Skeletal muscle satellite cell (primary cell): ENCODE measurements around a stretch of chr12.

- CAGE, long polyA plus RNA, result no peak
Observed at GRCh38 chr12:105189649-105190354, 46.2 kb downstream of the APPL2 start.

DNA sequence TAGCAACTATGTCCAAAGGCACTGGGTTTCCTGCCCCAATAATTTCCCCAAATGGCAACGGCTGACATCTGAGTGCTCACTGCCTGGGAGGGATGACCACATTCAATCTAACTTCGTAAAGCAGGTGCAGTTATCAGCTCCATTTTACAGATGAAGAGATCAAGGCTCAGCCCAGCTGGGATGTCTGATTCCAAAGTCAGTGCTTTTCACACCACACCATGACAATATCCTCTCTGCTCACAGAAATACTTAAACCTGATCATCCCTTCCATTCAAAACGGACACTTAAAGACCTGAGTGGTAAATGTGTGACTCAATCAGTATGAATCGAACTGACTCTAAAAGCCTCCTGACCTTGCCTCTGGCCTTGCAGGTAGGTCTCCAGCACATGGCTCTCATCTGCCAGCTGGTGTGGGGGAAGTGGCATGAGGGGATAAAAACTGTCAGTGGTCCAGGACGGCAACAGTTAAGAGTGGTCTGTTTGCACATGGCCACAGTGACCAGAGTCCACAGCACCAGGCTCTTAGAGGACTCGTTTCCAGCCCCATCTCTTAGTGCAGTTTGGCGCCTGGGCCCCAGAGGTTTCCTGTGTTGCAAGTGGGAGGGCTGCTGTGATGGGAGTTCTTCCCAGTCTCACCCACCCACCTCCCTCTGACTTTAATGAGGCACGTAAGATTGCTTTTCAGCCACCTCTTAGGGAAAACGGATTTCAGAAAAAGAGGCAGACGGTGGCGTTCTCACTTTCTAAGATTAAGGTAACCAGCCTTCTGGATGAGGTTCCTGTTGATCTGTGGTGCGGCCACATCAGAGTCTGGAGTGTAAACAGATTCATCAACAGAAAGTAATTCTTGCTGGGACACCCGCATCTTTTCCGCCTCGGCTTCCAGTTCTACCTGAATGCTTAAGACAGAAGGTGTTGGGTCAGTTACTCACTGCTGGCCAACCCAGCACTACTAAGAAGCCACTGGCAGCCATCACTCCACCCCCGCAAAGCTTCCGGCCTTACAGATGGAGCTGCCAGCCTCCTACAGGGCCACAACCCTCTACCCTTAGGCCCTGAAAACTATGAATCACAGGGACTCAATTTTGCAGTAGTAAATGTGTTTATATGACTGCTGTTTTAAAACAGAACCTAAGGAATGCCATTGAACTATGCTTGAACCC lies 37.0 kb downstream of the APPL2 start:
- CAGE, long polyA plus RNA, result no peak

DNA sequence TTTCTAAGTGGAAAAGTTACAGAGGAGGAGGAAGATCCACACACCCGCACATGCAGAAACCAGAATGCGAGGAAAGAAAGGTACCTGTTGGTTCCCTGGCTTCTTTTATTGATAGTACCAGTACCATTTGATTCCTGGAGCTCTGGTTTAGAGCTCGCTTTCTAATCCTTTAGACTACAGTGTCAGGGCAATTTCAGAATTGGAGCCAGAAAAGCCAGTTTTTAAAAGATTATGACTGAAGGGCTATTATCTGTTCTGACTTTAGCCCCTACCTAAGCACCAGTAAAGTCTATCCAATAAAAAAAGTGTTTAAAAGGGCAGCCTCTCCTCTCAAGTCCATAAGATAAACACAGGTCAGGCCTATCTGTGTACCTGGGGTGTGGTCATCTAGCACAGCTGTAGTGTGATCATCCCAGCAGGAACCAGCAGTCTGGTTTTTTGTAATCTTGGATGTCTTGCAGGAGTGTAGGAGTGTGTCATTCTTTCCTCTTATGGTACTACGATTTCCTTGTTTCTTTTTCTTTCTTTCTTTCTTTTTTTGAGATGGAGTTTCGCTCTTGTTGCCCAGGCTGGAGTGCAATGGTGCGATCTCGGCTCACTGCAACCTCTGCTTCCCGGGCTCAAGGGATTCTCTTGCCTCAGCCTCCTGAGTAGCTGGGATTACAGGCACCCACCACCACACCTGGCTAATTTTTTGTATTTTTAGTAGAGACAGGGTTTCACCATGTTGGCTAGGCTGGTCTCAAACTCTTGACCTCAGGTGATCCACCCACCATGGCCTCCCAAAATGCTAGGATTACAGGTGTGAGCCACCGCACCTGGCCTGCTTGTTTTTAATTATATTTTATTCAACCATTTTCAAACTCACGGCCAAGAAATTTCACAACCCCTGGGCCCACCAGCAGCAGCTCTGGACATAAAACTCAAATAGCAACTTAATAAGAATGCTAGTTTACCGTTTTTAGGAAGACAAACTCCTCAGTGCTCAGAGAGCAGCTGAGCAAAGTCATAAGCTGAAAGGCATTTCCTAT lies 6.4 kb downstream of the APPL2 start:
- CAGE, long polyA plus RNA, result no peak

- CAGE, long polyA plus RNA, result no peak
Observed at GRCh38 chr12:105628083-105628663, 297.7 kb downstream of the C12orf75 start.

DNA sequence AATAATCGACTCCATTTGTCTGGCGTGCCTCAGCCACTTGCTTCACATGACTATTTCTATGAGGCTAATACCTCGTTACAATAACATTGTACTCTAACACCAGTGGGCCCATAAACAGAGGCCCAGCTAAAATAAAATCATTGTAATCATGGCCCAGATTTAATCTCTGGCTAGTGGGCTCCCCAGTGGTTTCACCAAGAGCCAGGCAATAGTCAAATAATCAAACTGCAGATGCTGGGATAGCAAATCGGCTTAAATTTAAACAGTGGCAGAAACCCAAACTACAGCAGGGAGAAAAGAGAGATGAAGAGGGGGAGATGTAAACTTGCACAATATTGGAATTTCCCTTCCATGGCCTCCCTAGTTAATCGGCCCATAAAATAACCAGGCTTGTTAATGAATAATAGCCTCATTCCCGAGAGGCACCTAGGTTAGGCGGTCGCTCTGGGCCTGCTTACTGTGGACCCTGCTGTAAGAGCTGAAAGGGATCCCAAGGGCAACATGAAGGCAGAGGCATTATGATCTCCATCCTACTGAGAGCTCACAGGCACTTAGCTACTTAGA lies 116.2 kb downstream of the NUAK1 start:
- CAGE, long polyA plus RNA, result no peak

- CAGE, long polyA plus RNA, result no peak
Observed at GRCh38 chr12:106301229-106301632, 1.3 kb upstream of the TCP11L2 start.

GRCh38 chr12:106301633-106302382 lies 725 bp upstream of the TCP11L2 start:
- CAGE, long polyA plus RNA, result no peak

- CAGE, long polyA plus RNA, result no peak
Observed at GRCh38 chr12:106345588-106346277, 11.8 kb upstream of the POLR3B start.

GRCh38 chr12:106359666-106360057 lies 2.1 kb downstream of the POLR3B start:
- CAGE, long polyA plus RNA, result no peak

DNA sequence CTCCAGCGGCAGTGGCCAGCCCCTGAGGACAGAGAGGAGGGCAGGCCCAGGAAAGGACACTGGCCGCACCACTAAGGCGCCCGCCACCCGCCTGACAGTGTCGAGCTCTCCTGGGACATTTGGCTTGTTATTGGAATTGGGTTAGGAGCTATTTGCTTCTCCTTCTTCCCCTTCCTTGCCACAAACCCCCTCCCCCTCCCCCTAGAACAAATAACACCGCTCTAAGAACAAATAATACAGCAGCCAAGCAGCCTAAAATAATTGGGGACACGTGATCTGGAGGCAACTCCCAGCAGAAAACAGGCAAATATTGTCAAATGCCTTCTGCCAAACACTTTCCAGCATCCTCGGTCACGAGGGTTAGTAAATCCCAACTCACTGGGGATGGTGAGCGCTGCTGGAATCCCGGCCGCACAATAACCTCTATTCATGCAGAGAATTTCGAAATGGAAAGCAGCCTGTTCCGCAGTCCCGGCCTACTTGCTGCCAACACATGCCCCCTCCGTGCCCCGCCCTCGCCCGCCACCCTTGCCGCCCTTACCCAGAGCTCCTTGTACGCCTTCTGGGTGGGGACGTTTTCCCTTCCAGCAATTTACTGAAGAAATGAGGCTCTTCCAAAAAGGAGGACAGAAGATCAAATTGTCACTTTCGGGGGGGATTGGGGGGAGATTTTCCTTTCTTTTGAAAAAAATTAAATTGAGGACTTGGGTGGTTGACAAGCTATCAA lies 62.2 kb downstream of the RFX4 start:
- CAGE, long polyA plus RNA, result no peak

GRCh38 chr12:106747620-106748446 lies 26.6 kb upstream of the RIC8B start:
- CAGE, long polyA plus RNA, result no peak

DNA sequence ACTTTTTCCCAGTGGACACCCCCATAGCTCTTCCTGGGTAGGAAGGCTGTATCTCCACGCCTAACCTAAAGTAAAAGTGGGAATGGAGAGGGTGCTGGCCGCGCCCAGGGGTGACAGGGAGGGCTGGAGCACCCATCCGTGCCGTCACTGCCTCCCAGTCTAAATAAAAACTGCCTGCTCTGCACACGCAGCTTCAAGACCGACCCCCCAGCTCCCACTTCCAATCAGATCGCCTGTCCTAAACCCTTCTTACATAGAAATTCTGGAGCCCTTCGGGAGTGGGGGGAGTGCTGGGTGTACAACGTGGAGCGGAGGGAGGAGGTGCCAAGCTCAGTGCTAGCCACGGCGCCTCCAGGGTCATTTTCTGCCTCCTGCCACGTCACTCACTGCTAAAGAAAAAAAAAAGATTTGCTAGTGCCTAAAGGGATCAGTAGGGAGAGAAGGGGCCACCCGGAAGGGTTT lies 823 bp downstream of the TMEM263 start:
- CAGE, long polyA plus RNA, result no peak

DNA sequence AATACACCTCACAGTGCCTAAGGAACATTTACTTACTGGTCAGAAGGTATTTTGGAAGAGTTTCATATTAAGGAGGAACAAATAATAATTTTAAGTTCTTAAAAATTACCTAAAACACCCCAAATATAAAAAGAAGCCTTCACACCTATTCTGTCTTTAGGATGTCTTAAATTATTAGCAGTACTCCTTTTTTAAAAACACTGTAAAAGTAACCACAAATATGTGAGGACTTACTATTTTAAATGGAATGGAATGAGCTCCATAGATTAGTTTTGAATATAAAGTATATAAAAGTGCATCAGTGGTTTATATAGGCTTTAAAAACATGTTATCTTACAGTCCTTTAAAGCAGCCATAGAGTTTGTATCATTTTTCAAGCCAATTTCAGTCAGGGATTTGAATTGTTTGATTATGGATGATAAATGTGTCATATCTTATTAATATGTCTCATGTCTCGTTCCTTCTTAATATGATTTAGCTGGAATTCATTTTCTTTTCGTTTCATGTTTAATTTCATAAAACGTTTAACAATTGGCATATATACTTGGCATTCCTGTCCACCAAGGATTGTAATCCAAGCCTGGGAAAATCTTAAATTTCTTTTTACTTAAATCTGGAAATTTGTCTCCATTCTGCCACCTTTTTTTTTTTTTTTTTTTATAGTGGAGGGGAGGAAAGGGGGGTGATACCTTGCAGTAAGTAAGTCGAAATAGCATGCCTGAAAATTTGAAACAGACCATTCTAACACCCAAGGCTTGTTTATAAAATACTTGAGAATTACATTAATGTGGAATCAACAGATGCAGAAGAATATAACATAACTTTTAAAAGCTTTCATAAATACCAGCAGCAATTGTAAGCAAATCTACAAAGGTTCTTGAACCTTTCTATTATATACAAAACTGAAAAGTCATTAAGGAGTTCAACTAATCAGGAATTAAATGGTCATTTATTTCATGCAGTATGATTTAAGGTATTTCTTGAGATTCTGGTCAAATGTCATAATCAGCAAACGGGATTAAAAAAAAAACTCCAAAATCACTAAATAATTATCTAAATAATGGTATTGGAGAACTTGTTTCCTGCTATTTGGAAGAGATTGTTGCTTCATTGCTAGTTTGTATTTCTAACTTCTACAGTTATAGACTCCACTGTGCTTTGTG lies 14.3 kb downstream of the MTERF2 start:
- CAGE, long polyA plus RNA, result no peak

GRCh38 chr12:107027392-107028019 lies 40.6 kb upstream of the MTERF2 start:
- CAGE, long polyA plus RNA, result no peak

DNA sequence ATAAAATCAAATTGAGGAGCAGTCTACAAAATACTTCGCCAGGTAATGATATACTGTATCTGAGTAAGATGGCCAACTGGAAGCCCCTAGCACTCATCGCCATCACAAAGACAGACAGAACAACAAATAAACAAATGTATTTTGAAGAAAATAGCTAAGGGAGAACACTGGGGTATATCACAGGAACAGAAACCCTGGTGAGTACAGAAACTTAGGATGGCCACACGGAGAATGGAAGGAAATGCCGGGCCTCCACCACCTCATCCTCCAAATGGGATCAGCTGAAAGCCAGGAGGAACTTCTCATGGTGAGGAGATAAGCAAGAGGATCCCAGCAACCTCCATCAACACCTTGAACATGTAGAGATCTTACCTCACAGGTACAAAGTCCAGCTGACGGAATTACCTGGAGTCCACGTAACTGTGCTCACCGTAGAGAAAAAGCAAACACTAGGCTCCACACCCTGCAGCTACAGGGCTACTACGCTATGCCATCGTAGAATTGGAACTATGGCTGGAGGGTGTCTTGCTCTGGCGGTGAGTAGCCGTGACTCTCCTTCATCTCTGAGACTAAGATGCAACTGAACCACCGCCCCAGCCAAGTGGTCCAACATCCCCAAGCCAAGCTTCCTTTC lies 50.7 kb downstream of the CRY1 start:
- CAGE, long polyA plus RNA, result no peak

- CAGE, long polyA plus RNA, result no peak
Observed at GRCh38 chr12:107760219-107760783, 636 bp downstream of the PRDM4 start.

- CAGE, long polyA plus RNA, result no peak
Observed at GRCh38 chr12:108126897-108127491, 2.1 kb upstream of the WSCD2 start.

- CAGE, long polyA plus RNA, result no peak
Observed at GRCh38 chr12:108302210-108302872, 36.8 kb downstream of the CMKLR1 start.

- CAGE, long polyA plus RNA, result no peak
Observed at GRCh38 chr12:108304258-108304984, 34.7 kb downstream of the CMKLR1 start.

GRCh38 chr12:108320557-108321250 lies 18.4 kb downstream of the CMKLR1 start:
- CAGE, long polyA plus RNA, result no peak